ENCODE results near the genes ASIC2, NLE1, UNC45B and SLFN13.

- PRO-cap, result no peak
- RAMPAGE, long total RNA, result no peak
Observed at GRCh38 chr17:32558116-32559161, 71.6 kb downstream of the CDK5R1 start.

DNA sequence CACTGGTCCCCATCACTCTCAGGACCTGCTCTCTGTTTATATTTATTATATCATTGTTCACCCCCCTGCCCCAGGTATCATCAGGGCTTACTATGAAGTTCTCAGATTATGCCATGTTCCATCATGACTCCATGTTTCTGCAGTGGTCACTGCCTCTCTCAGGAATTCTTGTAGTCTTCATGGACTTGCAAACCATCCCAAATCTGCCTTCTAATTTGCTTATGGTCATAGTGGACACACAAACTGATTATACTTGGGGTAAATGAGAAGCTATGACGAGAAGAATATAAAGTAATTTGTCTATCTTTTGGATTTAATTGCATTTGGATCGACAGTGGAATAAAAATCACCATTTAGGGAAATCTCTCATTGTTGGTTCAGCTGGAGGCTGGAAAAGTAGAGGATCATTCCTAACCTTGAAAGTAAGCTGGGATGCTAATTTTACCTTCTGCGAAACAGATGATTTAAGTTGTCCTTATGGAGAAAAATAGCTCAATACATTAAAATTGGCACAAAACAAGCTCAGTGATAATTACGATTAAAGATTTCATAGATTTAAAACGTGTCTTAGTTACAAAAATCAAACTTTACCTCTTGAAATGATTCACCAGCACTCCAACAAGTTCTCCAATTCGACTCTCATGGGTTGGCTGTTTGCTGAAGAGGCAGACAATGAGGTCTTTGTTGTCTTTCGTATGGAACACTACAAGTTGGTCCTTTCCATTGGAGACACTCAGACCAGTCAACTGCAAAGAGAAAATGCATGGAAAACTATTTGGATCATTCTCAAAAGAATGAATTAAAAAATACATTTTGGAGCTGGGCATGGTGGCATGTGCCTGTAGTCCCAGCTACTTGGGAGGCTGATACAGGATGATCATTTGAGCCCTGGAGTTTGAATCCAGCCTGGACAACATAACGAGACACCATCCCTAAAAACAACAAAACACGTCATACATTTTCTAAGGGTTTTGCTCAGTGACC lies 118.0 kb downstream of the CDK5R1 start:
- PRO-cap, result no peak
- RAMPAGE, long total RNA, result no peak

DNA sequence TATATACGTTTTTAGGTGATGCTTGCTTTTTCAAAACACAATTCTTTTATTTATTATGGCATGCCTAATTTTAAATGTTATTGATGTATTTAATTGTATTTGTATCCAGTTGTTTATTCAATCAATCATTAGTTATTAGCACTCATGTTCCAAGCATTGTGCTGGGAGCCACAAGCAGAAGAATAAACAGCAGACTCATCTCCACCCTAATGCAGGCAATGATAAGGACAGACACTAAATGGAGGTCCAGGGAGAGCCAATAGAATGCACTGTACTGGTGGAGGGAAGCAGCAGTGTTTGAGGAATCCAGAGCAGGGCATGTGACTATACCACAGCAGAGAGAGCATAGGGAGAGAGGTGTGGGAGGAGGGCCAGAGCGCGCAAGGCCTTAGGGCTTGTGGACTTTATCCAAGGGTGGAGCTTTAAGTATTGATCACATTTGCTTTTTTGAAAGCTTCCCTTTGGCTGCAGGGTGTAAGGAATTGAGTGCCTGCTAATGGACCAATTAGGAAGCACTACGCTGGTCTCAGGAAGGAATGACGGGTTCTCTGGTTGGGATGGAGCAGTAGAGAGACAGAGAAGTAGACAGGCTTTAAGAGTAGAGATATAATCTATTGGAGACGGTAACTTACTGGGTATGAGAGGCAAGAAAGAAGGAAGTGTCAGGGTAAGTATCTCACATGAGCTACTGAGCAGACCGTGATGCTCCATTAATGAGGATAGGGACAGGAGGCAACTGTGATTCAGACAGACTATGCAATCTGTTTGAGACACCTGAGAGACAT lies 82.3 kb downstream of the MYO1D start:
- PRO-cap, result no peak
- RAMPAGE, long total RNA, result no peak

DNA sequence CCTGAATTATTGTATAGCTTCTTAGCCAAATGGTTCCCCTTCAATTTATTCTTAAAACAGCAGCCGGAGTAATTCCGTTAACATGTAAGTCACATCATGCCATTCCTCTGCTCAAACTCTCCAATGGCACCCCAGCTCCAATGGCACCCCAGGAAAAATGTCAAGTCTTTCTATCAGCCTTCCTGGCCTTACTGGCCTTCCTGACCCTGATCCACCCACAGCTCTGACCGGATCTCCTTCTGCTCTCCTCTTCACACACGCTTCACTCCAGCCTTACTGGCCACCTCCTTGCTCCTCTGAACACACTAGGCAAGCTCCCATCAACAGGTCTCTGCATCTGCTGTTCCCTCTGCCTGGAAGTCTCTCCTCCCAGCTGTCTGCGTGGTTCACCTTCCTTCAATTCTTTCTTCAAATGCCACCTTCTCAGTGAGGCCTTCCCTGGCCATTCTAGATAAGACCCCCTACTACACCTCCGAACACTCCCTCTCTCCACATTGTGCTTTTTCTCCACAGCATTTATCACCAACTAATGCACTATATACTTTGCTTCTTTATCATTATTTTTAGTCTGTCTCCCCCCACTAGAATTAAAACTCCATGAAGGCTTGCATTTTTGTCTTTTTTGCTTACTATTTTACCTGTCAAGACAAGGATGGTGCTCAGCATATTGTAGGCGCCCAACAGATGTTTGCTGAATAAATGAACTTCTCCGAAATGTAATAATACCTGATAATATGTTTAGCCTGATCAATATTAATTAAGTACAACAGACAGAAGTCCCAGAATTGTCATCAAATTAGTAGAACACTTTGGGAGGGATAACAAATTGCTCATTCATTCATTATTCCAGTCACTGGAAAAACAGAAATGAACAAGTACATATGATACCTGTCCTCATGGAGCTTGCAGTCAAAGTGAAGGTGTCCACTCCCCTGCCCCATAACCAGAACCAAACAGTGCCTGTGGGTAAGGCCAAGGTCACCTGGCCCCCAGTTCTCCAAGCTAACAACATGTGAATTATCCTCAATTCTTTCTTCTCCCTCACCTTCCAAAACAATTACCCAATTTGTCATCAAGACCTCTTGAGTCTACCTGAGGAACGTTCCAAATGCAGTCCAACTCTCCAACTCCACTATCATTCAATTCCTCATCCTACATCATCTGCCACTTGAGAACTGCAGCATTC lies 43.1 kb downstream of the MYO1D start:
- PRO-cap, result no peak
- RAMPAGE, long total RNA, result no peak

DNA sequence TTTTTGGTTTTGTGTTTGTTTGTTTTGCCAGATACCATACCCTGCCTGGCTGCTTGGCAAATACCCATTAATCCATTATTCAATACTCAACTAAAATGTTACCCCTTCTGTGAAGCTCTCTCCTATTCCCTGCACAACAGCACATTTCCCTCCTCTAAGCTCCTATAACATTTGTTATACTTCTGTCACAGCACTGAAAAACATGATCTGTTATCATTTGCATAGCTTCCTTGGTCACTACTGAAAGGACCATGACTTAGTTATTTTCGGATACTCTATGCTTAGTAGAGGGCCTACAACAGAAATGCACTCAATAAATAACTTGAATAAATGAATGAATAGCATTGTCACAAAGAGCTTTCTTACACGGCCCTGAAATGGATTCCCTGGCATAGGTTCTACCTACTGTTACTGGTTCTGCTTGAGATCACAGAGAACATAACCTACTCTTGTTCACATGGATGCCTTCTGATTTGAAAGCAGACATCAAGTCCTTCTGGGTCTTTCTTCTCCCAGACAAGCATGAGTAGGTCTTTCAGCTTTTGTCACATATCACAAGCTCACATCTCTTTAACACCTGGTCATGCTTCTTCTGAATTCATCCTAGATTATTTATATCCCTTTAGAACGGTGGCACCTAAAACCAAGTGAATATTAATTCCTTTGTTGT lies 41.6 kb downstream of the MYO1D start:
- PRO-cap, result no peak
- RAMPAGE, long total RNA, result no peak

DNA sequence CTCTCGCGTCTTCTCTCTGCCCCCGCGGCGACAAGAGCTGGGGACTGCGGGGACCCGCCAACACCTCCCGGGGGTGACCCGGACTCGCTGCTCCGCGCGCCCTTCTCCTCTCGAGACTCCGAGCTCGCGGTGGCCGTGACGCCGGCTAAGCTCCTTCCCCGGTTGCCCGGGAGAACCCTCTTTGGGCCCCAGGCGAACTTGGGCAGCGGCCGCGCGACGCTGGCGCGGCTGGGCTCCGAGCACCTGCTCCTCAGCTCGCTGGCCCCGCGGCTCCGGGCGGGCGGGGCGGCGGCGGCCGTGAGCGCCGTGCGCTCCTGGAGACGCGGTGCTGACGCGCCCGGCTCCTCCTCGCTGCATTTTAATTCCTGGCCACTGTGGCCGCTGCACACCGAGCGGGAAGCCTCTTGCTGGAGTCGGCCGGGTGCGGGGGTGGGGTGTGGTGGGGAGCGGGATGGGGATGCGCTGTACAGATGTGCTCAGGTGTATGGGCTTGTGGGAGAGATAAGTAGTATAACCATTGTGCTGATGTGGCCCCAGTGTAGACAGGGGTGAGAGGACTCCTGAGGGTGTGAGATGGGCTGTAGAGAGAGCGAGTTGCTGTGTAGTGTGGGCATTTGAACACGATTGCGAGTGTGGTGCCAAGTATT lies at the start of gene ASIC2:
Gene ASIC2 (minus strand): TSS at position 274 of the 647 bp plus-strand sequence.
- PRO-cap, result unidirectional peak, minus-strand start at position 252 of the sequence
- RAMPAGE, long total RNA, result no peak

- PRO-cap, result no peak
- RAMPAGE, long total RNA, result no peak
Observed at GRCh38 chr17:34132206-34132579, 122.9 kb upstream of the CCL2 start.

GRCh38 chr17:34598359-34598745 lies 19.0 kb downstream of the TMEM132E start:
- PRO-cap, result no peak
- RAMPAGE, long total RNA, result no peak

GRCh38 chr17:34979365-34980200 lies 729 bp upstream of the LIG3 start:
- PRO-cap, result unidirectional peak, plus-strand start at chr17:34979791; unidirectional peak, plus-strand start at chr17:34979835; bidirectional peak, plus-strand start at chr17:34979852, minus-strand start at chr17:34979858
- RAMPAGE, long total RNA, result no peak

DNA sequence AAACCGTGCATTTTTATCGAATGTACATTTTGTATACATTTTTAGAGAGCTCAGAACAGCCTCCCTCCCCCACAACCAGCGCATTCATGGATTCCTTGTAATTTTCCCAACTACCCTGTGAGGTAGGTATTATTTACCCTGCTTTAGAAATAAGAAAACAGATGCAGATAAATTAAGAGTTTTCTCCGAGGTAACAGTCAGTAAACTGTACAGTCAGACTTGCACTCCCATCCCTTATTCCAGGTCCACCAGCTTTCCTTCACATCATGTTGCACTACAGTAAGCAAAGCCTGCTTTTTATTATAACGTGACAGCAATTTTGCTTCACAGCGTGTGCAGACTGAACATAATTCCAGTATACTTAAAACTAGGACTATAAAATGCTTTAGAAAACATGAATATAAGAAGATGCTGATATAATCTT lies 1.1 kb downstream of the LIG3 start:
- PRO-cap, result no peak
- RAMPAGE, long total RNA, result no peak

DNA sequence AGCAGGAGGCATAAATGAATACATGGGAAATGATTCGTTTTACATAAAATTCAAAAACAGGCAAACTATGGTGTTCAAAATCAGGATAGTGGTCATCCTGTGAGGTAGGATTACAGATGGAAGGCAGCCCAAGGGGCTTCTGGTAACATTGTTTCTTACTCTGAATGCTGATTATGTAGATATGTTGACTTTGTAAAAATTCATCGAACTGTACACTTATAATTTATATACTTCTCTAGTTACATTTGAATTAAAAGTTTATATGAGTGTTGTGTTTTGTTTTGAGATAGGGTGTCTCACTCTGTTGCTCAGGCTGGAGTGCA lies 24.9 kb downstream of the RFFL start:
- PRO-cap, result no peak
- RAMPAGE, long total RNA, result no peak

GRCh38 chr17:35086907-35087518 lies 23.5 kb upstream of the RFFL start:
- PRO-cap, result no peak
- RAMPAGE, long total RNA, result no peak

GRCh38 chr17:35141614-35142714 lies at the start of gene NLE1:
Gene NLE1 (minus strand): TSS chr17:35142303.
- PRO-cap, result bidirectional peak, plus-strand start at chr17:35141728, minus-strand start at chr17:35141837; bidirectional peak, plus-strand start at chr17:35141973, minus-strand start at chr17:35142026; bidirectional peak, plus-strand start at chr17:35142390, minus-strand start at chr17:35142259
- RAMPAGE, long total RNA, result no peak

DNA sequence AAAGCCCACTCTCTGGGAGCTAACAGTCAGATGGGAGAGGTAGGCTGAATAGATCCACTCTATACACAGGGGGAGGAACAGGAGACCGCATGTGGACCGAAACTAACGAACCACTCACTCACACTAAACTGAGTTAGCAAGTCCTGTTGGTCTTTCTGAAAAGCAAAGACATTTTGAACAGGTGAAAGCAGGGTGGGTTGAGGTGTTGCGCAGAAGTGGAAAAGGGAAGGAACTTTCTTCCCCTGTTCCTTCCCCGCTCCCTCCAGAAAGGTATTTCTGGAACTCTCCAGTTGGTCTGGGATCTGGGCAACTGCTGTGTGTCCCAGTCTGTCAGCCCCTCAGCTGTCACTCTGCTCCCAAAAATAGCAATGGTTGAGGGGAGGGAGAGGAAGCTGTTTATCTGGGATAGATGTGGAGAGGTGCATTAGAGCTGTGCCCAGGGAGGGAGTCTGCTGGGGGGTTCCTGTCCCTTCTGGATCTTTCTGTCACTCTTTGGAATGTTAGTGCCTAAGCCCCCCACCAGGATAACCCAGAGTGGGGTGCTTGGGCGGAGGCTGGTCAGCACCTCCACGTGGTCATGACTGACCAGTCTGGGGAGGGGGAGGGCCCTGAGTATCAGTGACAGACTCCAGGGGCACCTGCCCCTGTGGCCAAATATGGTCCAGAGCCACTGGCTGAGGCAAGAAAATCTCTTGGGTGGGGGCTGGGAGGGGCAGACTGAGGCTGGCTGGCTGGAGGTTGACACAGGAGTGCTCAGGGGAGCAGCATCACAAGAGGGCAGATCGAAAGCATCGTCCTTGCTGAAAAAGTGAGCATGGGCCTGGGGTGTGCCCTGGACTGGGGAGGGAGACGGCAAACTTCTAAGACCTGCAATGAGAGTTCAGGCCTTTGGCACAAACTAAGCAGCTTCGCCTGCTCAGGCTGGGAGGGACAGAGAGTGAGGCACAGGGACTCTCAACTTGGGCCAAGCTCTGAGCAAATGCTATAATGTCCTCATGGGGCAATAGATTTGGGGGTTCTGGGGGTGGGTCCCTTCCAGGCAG lies at the start of gene UNC45B:
Gene UNC45B (plus strand): TSS at position 715 of the 1,043 bp plus-strand sequence.
- PRO-cap, result no peak
- RAMPAGE, long total RNA, result no peak

- PRO-cap, result no peak
- RAMPAGE, long total RNA, result no peak
Observed at GRCh38 chr17:35160697-35161199, 13.1 kb downstream of the UNC45B start.

DNA sequence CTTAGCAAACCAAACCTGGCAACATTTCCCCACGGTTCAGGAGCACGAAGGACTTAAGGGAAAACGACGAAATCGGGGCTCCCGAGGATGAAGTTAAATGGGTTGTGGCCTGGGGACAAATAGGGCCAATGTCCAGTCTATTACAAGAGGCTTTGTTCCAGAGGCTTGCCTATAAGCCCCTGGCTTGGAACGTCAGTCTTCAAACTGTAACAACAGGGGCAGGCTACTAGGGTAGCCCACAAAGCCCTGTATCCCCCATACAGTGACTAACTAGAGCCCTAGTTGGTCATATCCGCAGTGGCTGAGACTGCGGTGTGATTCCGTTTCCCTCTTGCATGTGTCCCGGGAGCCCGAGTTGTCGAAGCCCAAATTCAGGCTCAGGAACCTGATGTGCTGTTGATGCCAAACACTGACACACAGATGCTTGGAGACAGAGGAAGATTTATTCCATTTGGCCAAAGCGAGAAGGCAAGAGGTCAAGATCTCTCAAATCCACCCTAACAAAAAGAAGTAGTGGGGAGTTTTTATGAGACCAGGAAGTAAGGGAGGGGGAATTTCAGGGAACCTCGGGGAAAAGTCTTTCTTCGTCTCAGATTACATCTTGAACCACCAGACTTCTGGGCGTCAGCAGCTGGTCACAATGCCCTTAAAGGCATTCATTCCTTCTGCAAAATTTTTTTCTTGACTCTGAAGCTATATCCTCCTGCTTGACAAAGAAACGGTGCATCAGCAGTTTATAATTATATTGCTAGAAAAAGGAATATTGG lies 736 bp downstream of the SLFN5 start:
- PRO-cap, result bidirectional peak, plus-strand start at position 553 of the sequence, minus-strand start at position 206 of the sequence
- RAMPAGE, long total RNA, result no peak

GRCh38 chr17:35367922-35368570 lies 5.4 kb downstream of the SLFN11 start:
- PRO-cap, result unidirectional peak, plus-strand start at chr17:35368242
- RAMPAGE, long total RNA, result no peak

GRCh38 chr17:35448115-35449086 lies at the start of gene SLFN13:
Gene SLFN13 (minus strand): TSS chr17:35448766.
- PRO-cap, result bidirectional peak, plus-strand start at chr17:35448517, minus-strand start at chr17:35448364; bidirectional peak, plus-strand start at chr17:35448918, minus-strand start at chr17:35448764
- RAMPAGE, long total RNA, result no peak

DNA sequence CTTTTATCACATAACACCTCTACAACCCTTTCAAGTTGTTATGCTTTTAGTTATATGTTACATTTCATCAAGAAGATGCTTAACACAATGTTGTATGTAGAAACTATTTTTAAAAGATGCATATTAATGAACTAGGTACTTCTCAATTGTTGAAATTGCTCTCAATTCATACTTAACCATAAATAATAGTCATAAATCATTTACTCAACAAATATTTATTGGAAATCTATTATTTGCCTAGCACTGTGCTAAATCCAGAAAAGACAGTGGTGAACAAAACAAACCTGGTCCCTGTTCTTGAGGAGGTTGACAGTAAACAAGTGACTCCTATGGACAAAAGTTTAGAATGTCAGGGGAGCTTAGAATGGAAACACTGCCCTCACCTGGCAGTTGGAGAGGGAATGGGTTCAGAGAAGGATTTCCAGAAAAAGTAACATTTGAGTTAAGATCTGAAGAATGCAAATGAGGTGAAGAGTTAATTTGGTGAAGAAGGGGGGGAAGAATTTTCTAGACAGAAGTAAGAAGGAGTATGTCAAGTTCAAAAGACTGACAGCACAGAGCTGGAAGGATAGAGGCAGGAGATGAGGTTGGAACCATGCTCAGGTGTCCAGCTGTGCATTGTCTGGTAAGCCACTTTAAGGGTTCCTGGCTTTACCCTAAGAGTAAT lies 4.2 kb downstream of the SLFN12L start:
- PRO-cap, result no peak
- RAMPAGE, long total RNA, result no peak

DNA sequence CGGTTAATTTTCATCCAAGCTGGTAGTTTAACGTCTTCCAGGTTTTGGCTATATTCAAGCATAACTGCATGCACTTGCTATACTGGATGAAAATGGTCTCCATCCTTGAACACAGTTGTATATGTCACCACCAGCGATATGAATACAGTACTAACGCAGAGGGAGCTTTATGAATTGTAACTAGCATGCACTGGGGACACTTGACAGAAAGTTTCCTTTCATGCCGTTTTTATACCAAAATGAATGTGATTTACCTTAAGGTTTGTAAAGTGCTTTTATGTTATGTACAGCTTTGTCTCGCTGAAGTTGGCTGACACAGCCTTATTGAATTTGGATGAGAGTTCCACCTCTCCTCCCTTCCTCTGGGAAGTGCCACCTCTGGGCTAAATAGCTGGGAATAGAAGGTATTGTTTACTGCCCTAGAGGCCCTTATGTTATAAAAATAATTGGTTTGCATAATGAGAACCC lies 798 bp upstream of the PEX12 start:
- PRO-cap, result no peak
- RAMPAGE, long total RNA, result no peak